ENCODE data around the genes SPATA4 and VEGFC.

GRCh38 chr4:174521587-174521884, 752 bp downstream of the HPGD start:
- RRBS: no CpG with 5 or more reads among the region's 6 CpGs

DNA sequence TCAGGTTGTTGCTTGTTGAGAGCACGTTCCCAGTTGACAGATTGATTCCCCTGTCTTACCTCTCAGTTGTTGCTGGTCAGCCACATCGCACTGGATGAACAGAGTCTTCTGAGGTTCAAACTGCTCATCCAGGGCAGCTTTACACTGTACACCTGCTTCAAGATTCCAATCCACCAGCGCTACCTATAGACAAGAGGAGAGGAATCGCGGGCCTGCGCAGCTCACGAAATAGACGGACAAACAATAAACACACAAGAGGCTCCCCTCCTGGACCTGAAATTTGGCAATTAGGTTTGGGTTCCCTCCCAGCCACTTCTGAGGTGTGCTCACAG, 437 bp downstream of the HPGD start:
- RRBS: no CpG with 5 or more reads among the region's 8 CpGs

- RRBS: no CpG with 5 or more reads among the region's 2 CpGs
Observed at GRCh38 chr4:174538116-174538517, 15.8 kb upstream of the HPGD start.

GRCh38 chr4:175412137-175412666, 399.9 kb downstream of the GPM6A start:
- RRBS: no CpG with 5 or more reads among the region's 5 CpGs

DNA sequence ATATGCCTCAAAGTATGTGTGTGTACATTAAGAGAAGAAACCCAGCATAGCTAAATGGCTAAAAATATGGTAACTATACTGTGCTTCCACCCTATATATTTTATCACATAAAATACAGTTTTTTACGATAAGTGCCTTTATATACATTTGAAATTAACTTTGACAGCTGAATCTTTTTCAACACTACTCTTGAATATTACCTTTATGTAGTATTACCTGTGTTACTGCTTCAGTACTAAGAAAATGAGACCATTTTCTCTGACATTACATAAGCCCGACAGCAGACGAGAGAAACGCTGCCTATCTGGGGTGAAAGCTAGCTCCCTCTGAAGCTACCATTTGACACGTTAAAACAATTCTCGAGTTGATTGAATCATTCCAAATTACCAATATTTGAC, 984 bp downstream of the GPM6A start:
- RRBS: no CpG with 5 or more reads among the region's 6 CpGs

DNA sequence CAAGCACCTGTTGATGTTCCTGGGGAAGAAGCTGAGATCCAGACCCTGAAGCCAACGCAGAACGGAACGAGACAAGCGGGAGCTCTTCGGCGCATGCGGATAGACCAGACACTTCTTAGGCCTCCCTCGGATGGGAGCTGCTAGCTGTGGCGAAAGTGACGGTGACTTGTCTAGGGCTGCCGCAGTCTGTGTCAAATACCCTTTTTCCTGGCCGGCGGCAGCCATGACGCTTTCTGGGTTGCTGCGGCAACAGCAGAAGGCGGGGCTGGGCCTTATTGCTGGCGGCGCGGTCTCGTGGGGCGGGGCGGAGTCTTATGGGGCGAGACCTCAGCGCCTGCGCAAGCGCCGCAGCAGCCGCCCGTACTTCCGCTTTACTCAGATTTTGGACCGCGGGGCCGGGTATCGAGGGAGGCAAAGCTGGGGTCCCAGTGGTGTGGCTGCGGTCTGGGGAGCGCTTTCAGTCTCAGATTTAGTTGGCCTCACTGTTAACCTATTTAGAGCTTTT, at the start of gene SPATA4:
SPATA4 (minus strand) TSS at position 248 of the 505 bp plus-strand sequence.
- RRBS: no CpG with 5 or more reads among the region's 36 CpGs

GRCh38 chr4:176319603-176319794, 267 bp upstream of the SPCS3 start:
- RRBS: 13% methylated on average over 5 of the region's 8 CpGs

- RRBS: no CpG with 5 or more reads among the region's 4 CpGs
Observed at GRCh38 chr4:176492571-176493408, 173.0 kb downstream of the SPCS3 start.

DNA sequence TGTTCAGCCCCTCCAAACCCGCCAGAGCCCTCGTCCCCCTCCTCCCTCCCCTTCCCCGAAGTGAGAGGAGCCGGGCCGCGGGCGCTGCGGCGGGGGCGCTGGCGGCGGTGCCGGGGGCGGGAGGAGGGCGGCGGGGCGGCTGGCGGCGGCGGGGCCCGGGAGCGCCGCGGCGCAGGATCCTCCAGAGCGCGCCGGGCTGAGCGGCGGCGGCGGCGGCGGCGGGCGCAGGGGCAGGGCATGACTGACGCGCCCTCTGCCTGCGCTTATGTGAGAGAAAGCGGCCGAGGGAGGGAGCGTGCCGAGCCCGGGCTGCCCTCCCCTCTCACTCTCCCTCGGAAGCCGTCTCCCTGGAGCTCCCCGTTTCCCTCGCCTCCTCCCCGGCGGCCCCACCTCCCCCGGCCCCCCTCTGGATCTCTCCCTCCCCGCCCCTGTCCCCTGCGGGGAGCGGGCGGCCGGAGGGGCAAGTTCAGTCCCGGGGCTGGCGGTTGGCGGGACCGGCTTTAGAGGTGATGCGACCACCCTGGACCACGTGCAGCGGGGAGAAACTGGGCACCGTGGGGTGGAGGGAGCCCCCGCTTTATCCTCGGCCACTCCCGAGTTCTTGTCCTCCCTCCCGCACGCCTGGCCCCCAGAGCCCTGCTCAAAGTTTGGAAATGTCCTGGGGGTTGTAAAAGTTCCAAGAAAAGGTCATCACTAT, at the start of gene VEGFC:
VEGFC (minus strand) TSS at position 239 of the 697 bp plus-strand sequence.
- RRBS: 7% methylated on average over 43 of the region's 69 CpGs

GRCh38 chr4:180058172-180059288, 2184.7 kb upstream of the TENM3 start:
- RRBS: 4% methylated on average over 73 of the region's 138 CpGs

- RRBS: no CpG with 5 or more reads among the region's 12 CpGs
Observed at GRCh38 chr4:181264798-181265425, 978.3 kb upstream of the TENM3 start.

GRCh38 chr4:182191244-182191552, 52.0 kb upstream of the TENM3 start:
- RRBS: no CpG with 5 or more reads among the region's 5 CpGs

GRCh38 chr4:182680033-182680701, 237.0 kb downstream of the DCTD start:
- RRBS: no CpG with 5 or more reads among the region's 17 CpGs

- RRBS: no CpG with 5 or more reads among the region's 8 CpGs
Observed at GRCh38 chr4:182748256-182748711, 168.9 kb downstream of the DCTD start.

GRCh38 chr4:182897904-182898661, 19.1 kb downstream of the DCTD start:
- RRBS: no CpG with 5 or more reads among the region's 15 CpGs

- RRBS: no CpG with 5 or more reads among the region's 21 CpGs
Observed at GRCh38 chr4:183013625-183014155, 85.4 kb upstream of the WWC2 start.

- RRBS: no CpG with 5 or more reads among the region's 14 CpGs
Observed at GRCh38 chr4:183503553-183504041, 1.3 kb upstream of the ING2 start.

GRCh38 chr4:183635813-183636176, 23.2 kb downstream of the RWDD4 start:
- RRBS: no CpG with 5 or more reads among the region's 5 CpGs

GRCh38 chr4:183906972-183907625, 2.0 kb downstream of the STOX2 start:
- RRBS: 86% methylated on average over 6 of the region's 28 CpGs